Smooth muscle cell (in vitro differentiated cells): ENCODE results near the gene FNDC3B.

- RAMPAGE, long total RNA = no peak
Measured at GRCh38 chr3:171975359-171975791, 64.0 kb upstream of the FNDC3B start.

- RAMPAGE, long total RNA = start-site peak on the plus strand at chr3:172039578-172039650, 1,104 and 293 reads in 2 replicates
Measured at GRCh38 chr3:172039049-172040014, at the start of gene FNDC3B. FNDC3B (plus strand) TSS chr3:172039578.

DNA sequence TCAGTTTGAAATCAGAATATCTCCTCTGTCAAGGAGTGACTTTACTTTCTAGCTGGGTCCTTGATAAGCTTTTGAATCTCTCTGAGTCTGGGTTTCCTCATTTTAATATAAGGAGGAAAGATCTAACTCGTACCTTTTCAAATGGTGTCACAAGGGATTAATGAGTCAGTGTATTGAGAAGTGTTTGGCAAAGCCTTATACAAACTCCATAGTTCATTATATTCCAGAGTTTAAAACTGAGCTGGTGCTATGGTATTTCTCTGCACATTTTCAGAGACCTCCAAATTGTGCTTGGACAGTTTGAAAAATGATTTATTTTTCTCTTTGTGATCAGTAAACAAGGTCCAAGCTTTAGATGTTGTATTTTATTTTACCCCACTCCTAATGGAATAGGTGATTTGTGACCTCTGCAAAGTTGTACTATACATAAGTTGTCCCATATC lies 5.5 kb downstream of the FNDC3B start:
- RAMPAGE, long total RNA = no peak

DNA sequence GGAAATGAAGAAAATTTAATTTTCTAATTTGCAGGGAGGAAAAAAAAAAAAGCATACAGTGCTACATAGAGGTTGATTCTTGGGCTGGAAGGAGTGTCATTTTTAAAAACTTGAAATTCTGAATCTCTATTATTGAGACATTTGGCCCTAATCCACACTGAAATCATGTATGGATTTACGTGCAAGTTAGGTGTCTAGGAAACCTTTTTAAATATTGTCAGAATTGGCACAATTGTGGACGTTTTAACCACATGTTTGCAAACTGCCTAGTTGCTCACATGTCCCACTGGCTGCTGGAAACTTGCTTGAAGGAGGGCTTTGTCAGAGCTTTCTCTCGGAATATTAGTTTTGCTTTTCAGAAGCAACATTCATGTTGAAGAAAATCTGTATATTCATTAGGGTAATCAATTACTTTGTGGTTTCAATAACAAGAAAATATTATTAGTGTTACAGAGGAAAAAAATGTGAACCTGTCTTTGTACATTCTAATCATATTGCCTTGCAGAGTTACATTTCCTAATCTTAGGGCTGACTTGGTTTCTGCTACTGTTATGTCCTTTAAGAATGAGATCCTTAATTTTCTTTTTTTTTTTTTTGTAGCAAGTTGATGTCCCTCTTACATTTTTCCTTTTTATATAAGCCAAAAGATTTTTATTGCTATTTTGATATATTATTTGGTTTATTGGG lies 18.6 kb downstream of the FNDC3B start:
- RAMPAGE, long total RNA = no peak

- RAMPAGE, long total RNA = no peak
Measured at GRCh38 chr3:172096869-172097455, 57.6 kb downstream of the FNDC3B start.

DNA sequence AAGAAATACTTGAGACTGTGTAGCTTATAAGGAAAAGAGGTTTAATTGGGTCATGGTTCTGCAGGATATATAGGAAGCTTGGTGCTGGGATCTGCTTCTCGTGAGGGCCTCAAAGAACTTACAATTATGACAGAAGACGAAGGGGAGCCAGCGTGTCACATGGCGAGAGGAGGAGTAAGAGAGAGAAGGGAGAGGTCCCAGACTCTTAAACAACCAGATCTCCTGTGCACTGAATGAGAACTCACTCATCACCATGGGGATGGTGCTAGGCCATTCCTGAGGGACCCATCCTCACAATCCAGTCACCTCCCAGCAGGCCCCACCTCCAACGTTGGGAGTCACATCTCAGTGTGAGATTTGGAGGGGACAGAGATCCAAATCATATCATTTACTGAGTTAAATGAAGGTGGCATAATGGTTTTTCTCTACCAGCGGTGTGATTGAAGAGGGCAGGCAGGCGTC lies 104.7 kb downstream of the FNDC3B start:
- RAMPAGE, long total RNA = no peak

DNA sequence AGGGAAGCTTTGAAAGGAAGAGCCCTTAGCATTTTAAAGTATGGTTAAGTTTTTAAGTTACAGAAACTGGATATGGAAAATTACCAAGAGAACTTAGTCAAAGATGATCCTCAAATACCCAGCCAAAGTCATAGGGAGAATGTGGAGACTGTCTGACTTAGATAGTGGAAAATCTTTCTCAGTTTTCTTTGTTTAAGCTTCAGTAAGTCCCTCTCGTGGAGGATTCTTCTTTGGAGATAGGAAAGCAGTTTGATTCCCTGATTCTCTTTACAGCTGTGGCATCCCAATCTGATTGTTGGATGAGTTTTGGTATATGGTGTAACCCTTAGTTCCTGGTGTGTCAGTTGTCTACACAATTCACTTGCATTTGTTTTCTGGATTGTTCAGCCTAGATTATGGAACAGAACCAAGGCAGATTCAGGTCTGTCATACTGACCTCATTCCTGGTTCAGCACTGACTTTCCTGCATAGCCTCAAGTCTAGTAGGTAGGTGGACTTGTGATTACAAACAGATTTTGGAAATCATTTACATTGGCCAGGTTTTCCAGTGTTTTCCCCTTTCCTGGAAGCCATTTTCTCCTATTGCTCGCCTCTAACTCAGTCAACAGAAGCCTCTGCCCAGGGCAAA lies 115.8 kb downstream of the FNDC3B start:
- RAMPAGE, long total RNA = no peak

DNA sequence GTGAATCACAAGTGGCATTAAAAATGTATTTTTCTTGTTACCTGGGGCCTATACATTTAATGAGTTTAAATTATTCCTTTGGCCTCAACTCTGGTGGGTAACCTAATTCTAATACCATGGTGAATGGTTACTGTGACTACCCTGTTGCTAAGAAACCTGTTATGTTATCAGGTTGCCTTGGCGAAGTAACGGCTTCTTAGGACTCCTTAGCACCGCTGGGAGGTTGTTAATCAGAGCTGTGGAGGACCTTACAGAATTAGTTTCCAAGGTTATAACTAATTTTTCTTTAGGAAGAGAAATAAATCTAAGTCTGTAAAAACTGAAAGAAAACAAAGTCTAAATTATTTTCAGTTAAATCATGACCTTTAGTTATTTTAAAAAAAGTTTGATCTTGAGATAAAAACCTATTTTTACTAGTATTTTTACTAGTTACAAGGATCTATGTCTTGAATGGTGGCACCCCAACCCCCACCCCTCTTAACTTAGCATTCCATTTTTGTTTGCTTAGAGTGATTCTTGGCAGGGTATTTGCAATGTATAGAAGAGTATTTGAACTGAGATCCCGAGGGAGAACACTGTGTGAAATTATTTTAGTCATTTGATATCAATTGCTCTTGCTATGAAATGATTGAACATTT lies 155.5 kb downstream of the FNDC3B start:
- RAMPAGE, long total RNA = no peak

DNA sequence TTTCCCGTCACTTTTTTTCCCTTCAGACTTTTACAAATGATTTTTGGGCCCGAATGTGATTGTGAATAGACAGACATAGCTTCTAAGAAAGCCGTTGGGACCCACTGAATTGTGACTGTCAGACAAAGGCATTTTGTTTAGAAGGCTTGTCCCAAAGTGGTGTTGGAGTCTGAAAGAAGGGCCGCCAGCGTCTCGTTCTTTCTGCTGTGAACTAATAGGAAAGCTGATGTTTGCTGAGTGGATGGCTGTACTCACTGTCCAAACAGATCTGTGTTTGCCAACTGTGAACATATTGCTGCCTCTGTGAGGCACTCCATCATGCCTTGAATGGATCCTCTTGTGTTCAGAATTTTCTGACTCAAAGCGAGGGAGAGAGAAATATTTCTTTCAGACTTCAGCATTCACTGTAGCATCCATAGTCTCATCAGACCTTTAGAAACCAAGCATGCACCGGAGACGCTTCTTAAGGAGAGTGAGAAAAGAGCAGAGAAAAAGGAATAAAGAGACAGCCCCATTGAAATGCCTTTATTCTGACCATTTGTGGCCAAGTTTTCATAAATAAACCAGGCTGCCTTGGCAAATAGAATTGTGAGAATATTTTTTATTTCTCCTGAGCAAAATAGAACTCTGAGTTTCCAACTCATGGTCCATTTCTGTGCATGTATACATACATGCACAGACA lies 164.6 kb downstream of the FNDC3B start:
- RAMPAGE, long total RNA = no peak

DNA sequence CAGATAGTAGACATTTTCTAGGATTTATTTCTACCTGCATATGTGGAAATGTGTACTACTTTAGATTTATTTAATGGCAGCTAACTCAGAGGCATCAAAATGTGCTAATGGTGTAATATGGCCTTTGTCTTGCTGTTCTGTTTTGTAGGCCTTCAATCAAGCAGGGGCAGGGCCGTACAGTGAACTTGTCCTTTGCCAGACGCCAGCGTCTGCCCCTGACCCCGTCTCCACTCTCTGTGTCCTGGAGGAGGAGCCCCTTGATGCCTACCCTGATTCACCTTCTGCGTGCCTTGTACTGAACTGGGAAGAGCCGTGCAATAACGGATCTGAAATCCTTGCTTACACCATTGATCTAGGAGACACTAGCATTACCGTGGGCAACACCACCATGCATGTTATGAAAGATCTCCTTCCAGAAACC lies 95.6 kb downstream of the GHSR start:
- RAMPAGE, long total RNA = no peak

- RAMPAGE, long total RNA = no peak
Measured at GRCh38 chr3:172595973-172596437, 72.8 kb upstream of the TNFSF10 start.

- RAMPAGE, long total RNA = no peak
Measured at GRCh38 chr3:172623716-172624171, 87.1 kb downstream of the NCEH1 start.

DNA sequence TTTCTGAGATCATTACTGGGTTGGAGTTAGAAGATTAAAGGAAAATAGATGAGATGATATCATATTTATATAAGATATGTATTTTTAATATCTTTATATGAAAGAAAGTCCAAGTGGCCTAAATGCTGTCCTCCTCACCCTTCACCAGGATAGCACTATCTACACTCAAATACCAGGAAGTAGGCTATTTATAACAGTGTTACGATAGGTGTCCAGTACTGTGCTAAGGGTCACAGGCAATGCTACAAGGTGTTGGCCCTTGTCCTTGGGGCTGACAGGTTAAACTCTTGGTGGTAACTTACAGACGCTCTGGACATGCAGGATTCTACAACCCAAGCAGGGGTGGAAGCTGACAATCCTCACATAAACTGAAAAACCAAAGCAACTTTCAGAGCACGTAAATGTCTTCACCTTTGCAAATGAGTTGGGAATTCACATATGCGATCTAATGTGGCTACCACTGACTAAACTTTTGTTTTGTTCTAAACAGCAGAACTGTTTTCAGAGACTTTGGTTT lies 22.3 kb downstream of the NCEH1 start:
- RAMPAGE, long total RNA = no peak

- RAMPAGE, long total RNA = no peak
Measured at GRCh38 chr3:174439274-174440188, 419.6 kb upstream of the NAALADL2 start.

DNA sequence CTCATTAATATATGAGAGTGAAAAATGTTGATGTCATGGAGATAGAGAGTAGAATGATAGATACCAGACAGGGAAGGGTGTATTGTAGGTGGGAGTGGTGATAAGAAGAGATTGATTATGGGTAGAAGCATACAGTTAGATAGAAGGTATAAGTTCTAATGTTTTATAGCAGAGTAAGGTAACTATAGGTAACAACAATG lies 222.1 kb upstream of the NAALADL2 start:
- RAMPAGE, long total RNA = no peak

DNA sequence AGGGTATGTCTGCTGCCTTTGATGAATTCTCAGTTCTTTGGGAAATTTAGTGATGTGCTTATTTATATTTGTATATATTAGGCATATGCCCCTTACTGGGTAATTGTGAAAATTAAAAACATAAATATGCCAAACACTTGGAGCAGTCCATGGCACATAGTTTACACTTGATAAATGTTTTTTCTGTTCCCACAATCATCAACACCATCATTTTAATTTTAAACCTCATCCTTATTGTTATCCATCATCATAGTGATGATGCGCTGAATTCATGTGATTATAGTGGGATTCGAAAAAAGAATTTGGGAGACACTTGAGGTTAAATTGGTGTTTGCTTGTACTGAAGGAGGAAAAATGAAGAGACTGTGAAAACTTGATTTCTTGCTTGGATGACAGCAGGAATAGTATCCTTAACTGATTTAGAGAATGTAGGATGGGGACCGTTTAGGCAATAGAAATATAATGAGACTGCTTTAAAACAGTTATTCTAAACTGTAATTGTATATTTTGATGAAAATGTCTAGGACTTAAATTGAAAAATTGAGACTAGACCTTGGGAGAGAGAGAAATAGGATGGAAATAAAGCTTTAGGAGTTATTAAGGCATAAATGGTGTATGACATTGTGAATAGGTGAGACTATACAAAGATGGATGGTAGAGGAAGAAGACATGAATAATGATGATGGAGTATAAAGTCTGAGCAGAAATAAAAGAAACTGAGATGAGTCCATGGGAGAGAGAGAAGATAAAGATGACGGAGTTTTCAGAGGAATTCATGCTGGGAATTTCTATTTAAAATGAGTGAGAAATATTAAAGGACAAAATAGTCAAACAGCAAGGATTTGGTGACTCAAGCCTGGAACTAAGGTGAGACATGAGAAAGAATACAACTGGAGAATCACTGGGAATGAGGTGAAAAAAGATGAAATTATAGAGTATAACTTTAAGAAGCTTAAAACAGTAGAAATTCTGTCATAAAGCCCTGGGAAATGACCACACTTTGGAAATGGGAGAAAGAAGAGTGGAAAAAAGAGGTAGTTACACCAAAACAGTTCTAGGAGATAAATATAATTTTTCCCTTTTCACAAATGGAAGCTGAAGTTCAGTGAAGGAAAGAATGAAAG lies 9.5 kb downstream of the NAALADL2 start:
- RAMPAGE, long total RNA = no peak

GRCh38 chr3:174925592-174926370 lies 66.6 kb downstream of the NAALADL2 start:
- RAMPAGE, long total RNA = no peak

GRCh38 chr3:175273947-175274329 lies 414.8 kb downstream of the NAALADL2 start:
- RAMPAGE, long total RNA = no peak

DNA sequence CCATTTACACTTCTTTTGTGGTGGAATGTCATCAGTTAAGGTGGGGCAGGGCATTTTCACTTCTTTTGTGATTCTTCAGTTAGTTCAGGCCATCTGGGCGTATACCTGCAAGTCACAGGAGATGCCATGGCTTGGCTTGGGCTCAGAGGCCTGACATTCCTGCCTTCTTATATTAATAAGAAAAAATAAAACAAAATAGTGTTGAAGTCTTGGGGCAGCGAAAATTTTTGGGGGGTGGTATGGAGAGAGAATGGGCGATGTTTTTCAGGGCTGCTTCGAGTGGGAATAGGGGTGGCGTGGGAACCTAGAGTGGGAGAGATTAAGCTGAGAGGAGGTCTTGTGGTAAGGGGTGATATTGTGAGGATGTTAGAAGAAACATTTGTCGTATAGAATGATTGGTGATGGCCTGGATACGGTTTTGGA lies 875.4 kb downstream of the TBL1XR1 start:
- RAMPAGE, long total RNA = no peak

DNA sequence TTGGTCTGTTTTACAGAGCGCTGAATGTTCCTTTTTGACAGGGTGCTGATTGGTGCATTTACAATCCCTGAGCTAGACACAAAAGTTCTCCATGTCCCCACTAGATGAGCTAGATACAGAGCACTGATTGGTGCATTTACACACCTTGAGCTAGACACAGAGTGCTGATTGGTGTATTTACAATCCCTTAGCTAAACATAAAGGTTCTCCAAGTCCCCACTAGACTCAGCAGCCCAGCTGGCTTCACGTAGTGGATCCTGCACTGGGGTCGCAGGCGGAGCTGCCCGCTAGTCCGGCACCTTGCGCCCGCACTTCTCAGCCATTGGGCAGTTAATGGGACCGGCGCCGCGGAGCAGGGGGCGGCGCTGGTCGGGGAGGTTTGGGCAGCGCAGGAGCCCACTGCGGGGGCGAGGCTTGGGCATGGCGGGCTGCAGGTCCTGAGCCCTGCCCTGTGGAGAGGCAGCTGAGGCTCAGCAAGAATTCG lies 835.3 kb downstream of the TBL1XR1 start:
- RAMPAGE, long total RNA = no peak